Epithelial cell of esophagus (primary cell): ENCODE measurements around a stretch of chr21.

GRCh38 chr21:43775521-43776002 lies 546 bp downstream of the CSTB start:
- RRBS = 0% methylated on average over 6 of the region's 21 CpGs

DNA sequence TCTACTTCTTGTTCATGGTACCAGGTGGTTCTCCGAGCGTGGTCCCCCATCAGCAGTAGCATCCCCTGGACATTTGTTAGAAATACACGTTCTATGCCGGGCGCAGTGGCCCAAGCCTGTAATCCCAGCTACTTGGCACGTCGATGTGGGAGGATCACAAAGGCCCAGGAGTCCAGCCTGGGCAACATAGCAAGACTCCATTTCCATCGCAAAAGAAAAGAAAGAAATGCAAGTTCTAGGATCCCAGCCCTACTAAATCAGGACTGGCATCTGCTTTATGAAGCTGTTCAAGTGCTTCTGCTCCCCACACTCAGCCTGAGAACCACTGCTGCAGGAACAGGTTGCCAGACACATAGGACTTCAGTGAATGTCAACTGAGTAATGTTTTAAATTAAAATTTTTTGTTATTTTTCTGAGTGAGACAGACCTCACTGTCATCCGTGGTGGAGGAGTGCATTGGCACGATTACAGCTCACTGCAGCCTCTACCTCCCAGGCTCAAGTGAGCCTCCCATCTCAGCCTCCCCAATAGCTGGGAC lies 880 bp downstream of the RRP1 start:
- RRBS = no CpG with 5 or more reads among the region's 10 CpGs

GRCh38 chr21:43818492-43819030 lies 29.2 kb downstream of the RRP1 start:
- RRBS = no CpG with 5 or more reads among the region's 5 CpGs

- RRBS = no CpG with 5 or more reads among the region's 19 CpGs
Observed at GRCh38 chr21:43826992-43827617, 37.7 kb downstream of the RRP1 start.

DNA sequence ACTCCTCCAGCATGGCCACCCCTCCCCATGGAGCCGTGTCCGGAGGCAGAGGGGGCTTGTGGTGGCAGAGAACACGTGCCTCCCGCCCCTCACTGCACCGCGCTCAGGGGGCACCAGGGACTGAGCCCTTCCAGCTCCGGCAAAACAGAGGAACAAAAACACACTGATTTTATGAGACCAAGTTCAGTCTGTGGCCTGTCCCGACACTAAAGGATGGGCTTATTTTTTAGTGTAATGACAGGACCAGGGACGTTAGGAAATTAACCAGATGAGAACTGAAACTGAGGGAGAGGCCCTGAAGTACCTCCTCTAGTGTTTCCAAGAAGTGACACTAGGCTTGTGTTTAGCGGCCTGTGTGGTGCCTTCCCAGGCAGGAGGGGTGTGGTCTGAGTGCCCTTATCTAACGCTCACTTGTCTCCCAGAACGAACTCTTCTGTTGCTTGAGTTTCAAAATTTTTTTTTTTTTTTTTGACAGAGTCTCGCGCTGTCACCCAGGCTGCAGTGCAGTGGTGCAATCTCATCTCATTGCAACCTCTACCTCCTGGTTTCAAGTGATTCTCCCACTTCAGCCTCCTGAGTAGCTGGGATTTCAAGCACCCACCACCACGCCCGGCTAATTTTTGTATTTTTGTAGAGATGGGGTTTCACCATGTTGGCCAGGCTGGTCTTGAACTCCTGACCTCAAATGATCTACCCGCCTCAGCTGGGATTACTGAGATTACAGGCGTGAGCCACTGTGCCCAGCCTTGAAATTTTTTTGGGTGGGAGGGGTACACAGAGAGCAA lies 9.9 kb upstream of the AGPAT3 start:
- RRBS = 94% methylated on average over 2 of the region's 18 CpGs

GRCh38 chr21:43865600-43866710 lies 932 bp downstream of the AGPAT3 start:
- RRBS = 1% methylated on average over 36 of the region's 70 CpGs

GRCh38 chr21:43866711-43867457 lies 1.9 kb downstream of the AGPAT3 start:
- RRBS = no CpG with 5 or more reads among the region's 24 CpGs

GRCh38 chr21:43869962-43870556 lies 5.0 kb downstream of the AGPAT3 start:
- RRBS = no CpG with 5 or more reads among the region's 15 CpGs

DNA sequence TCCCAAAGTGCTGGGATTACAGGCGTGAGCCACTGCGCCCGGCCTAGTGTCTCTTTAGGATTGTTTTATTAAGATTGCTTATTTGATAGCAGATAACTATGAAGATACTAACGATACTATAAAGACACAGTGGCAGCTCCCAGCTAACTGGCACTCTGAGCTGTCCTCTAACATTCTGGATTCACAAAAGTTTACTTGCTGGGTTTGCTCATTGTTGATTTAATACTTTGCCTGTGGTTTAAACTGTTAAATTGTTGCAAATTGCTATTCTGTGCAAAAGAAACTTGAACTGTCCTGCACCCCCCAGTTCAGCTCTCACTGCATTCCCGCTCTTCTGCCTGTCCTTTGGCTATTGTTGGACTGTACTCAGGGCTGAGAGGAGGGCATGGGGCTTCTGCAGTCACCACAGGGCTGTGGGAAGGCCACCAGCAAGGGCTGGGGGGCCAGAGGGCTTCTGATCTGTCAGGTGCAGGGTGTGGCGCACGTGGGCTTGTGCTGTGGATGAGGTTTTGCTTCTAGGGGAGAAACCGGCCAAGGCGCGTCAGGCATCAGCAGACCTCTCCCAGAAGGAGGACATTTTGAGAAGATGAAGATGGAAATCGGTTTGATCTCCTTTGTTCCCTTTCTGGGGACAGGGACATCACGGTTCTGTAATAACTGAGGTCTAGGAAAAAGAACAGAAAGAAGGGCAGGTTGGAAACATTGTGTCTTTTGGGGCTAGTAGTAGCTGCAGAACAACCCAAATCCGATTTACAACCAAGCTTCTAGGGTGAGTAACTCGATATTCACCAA lies 40.6 kb downstream of the AGPAT3 start:
- RRBS = no CpG with 5 or more reads among the region's 14 CpGs

- RRBS = 29% methylated on average over 6 of the region's 24 CpGs
Observed at GRCh38 chr21:43917059-43917673, 52.1 kb downstream of the AGPAT3 start.

DNA sequence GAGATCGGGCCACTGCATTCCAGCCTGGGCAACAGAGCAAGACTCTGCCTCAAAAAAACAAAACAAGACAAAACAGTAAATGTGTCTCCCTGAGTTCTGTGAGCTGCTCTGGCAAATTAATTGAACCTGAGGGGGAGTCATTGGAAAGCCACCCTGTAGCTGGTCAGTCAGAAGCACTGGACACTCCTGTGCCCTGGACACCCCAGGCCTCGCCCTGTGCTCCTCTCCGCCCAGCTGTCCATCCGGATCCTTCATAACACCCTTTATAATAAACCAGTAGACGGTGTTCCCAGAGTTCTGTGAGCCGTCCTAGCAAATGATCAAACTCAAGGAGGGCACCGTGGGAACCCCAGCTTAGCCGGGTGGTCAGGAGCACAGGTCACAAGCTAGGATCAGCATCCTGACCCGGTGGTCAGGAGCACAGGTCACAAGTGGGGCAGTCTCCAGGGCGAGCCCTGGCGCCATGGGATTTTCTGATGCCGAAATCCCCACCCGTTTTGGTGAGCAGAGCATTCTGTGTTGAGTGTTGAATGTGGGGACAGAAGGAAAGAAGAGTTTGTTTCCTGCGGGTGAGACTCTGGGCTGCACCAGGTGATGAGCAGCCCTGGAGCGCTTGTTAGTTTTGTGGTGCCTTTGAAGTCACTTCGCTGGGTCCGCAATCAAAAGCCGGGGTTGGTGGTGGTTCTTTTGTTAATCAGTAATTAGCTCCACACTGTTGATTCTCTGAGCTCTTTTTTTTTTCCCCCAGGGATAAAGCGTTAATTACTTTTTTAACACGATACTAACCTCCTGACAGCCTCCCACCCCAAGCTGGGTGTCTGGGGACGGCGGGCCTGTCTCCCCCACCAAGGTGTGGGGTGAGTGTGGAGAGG lies 56.3 kb downstream of the AGPAT3 start:
- RRBS = 83% methylated on average over 1 of the region's 22 CpGs

- RRBS = no CpG with 5 or more reads among the region's 26 CpGs
Observed at GRCh38 chr21:43928295-43929088, 63.5 kb downstream of the AGPAT3 start.

DNA sequence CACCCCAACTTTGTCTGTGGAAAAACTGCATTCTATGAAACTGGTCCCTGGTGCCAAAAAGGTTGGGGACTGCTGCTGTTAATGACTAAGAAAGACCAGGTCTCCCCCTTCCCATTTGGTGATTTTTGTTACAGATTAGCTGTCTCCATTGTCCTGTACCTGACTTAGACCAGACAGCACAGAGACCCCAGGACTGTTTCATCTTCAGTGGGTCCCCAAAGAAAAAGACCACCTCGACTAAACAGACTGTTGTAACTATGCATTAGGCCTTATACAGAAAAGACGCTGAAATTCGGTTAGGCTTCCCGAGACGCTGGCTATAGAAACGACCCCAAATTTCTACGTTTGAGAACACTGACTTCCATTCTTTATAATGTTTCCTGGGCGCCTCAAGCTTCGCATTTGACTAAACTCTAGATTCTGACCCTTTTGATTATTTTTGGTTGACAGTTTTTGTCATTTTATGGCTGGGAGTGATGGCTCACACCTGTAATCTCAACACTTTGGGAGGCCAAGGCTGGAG lies 1.1 kb upstream of the TRAPPC10 start:
- RRBS = no CpG with 5 or more reads among the region's 9 CpGs

GRCh38 chr21:44011497-44011995 lies 563 bp upstream of the TRAPPC10 start:
- RRBS = 1% methylated on average over 9 of the region's 32 CpGs

- RRBS = no CpG with 5 or more reads among the region's 12 CpGs
Observed at GRCh38 chr21:44055420-44056437, 43.6 kb downstream of the TRAPPC10 start.

DNA sequence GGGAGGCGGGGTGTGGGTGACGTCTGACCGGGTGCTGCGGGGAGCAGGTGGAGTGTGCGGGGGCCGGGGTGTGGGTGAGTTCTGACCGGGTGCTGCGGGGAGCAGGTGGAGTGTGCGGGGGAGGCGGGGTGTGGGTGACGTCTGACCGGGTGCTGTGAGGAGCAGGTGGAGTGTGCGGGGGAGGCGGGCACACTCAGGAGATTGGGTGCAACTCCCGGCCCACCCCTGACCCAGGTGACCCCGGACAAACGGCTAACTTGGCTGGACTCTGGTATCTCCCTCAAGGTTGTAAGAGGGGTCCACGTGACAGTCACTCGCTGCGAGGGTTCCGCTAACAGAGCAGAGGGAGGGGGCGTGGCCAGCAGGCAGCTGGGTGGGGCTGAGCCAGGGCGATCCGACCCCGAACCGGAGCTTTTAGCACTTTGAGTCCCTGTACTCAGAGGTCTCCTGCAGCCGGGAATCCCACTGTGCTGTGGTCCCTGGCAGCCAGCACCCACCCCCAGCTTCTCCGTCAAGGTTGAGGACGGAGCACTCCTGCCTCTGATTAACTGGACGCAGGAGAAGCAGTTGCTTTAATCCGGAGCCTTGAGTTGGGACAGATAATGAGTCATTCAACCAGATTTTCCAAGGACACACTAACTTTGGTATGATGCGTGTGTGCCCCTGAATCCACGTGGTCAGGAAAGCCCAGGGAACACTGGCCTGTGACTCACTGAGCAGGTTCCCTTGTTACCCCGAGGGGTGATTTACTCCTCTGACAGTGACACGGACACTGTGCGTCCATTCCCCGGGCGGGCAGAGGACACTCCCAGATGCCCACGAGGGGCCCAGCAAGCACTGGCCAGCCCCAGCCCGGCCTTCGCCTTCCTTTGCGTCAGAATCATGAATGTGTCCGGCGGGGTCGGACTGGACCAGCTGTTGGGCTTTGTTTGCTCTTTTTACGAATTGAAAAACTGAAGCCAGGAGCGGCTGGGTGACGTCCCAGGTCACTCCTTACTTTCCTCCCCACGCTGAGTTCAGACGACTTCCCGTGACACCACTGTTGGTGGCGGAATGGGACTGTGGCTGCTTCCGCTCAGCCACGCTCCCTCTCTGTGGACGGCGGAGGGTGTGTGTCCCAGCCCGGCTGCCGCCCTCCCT lies 16.8 kb downstream of the TRPM2 start:
- RRBS = 51% methylated on average over 9 of the region's 58 CpGs

- RRBS = no CpG with 5 or more reads among the region's 4 CpGs
Observed at GRCh38 chr21:44451944-44452328, 3.4 kb upstream of the LRRC3 start.

DNA sequence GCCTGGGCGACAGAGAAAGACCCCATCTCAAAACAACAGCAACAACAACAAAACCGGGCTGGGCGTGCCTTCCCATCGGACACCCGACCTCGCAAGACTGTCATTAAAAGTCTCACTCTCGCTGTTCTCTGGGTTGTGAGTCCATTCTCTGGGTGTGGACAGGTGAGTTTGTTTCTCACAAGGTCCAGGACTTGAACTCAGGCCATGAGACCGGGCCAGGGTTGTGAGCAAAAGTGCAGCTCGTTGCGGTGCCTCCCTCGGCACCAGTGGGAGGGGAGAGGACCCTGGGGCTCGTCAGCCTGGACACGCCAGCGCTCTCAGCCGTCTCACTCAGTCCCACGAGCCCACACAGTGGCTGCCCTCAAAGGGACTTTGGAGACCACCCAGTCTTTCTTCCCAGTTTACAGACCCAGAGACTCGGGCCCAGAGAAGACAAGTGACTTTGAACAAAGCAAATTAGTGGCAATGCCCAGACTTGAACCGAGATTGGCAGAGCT lies 28.0 kb downstream of the LRRC3 start:
- RRBS = no CpG with 5 or more reads among the region's 18 CpGs

- RRBS = no CpG with 5 or more reads among the region's 9 CpGs
Observed at GRCh38 chr21:44483972-44484488, 28.7 kb downstream of the LRRC3 start.

DNA sequence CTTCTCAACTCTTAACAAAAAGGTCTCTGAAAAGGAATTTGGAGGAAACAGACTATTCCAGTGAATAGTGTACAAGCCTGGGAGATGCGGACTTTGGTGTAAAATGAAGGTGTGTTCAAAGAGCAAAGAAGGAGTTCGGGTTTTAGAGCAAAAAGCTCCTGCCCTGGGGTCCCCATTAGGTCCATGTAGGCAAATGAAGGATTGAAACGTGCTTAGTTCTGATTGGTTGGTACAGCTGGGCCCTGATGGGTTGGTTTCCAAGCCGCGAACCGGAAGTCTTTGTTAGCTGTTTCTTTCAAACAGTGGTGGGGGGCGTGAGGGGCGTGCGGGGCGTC lies 29.1 kb downstream of the LRRC3 start:
- RRBS = no CpG with 5 or more reads among the region's 10 CpGs